Peyer's patch (tissue), 4 donors: ENCODE measurements around a stretch of chr20.

- PRO-cap = bidirectional peak, plus-strand start at chr20:40991715, minus-strand start at chr20:40991587
- RAMPAGE, long total RNA, 4 experiments = no peak in any of the 4 experiments
These were observed 37.2 kb upstream of the TOP1 start for GRCh38 chr20:40991112-40992046.

- PRO-cap = no peak
- RAMPAGE, long total RNA, 4 experiments = no peak in any of the 4 experiments
These were observed 10.9 kb upstream of the TOP1 start for GRCh38 chr20:41017658-41018197.

- PRO-cap = unidirectional peak, minus-strand start at chr20:41048062
- RAMPAGE, long total RNA, 4 experiments = no peak in any of the 4 experiments
These were observed 19.3 kb downstream of the TOP1 start for GRCh38 chr20:41047770-41048509.

- PRO-cap = no peak
- RAMPAGE, long total RNA, 4 experiments = no peak in any of the 4 experiments
These were observed 21.2 kb upstream of the PLCG1 start for GRCh38 chr20:41116093-41116548.

DNA sequence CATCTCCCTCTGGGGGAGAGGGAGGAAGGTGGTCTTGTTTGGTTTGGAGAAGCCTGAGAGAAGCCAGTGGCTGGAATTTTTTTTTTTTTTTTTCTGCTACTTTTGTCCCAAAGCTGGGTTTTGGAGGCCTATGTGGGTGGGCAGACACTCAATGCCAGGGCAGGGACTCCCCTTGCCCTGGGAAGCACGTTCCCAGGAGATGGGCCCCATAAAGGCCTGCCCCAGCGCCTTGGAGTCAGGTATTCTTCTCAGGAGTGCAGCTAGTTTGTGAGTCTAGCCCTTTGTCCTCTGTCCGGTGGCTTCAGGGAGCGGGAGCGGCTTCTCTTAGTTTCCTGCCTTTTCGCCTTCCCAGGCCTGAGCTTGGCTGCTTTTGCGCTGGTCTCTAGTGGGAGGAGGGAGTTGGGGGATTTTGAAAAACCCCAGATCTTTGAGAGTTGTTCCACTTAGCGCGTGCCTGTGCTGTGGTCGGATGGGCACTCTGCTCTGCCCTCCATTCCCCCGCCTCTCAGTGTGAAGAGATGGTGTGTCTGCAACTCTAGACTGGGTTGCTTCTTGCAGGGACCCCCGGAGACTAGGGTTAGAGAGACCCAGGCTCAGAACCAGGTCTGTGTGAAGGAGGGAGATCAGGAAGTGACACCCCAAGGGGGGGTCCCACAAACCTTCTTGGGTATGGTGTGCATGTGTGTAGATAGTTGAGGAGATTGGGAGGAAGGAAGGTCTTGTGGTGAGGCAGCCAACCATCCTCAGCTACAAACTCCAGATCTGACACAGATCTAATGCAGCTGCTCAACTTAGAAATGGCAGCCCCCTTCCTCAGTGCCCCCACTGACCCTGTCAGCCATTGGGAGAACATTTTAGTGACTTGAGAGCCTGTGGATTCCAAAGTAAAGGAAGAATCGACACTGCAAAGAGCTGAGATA lies 1.3 kb downstream of the PLCG1 start:
- PRO-cap = bidirectional peak, plus-strand start at position 238 of the sequence, minus-strand start at position 256 of the sequence; bidirectional peak, plus-strand start at position 698 of the sequence, minus-strand start at position 507 of the sequence
- RAMPAGE, long total RNA, 4 experiments = no peak in any of the 4 experiments

- PRO-cap = no peak
- RAMPAGE, long total RNA, 4 experiments = start-site peak on the plus strand in 1 of 4 experiments, at chr20:41174498-41174957 at its widest, 22 reads per replicate
These were observed 37.5 kb downstream of the PLCG1 start for GRCh38 chr20:41174483-41175690.

DNA sequence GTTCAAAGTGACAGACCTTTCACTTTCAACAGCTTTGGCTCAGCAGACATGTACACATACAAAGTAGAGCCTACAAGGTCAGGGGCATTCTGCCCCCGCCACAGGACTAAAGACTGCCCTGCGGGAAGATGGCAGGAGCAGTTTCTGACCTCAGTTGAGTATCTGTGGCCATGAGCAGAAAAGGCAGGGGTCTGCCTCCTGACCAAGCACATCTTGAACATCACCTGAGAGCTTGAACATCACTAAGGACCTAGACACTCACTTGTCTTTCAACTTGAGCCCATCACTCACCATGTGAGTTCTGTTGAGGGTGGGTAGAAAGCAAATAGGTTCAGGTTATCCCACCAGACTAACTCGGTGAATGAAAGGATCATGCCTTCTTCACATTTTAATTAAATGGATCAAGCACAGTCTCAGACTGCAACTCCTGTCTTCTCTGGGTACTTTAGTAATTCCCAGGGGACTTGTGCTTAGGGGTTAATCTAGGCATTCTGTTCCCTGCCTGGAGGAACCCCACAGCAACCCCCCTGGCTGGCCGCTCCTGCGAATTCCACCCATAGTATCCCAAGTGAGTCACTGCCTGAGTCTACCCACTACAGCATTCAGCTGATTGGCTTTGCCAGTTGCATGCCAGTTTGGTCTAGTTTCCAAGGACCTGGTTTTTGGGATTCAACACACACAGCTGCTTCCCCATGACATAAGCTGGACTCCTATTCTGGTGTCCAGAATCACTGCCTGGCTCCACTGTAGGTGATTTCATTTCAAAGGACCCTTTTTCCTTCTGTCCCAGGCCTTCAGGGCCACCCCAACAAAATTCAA lies 40.1 kb downstream of the PLCG1 start:
- PRO-cap = no peak
- RAMPAGE, long total RNA, 4 experiments = no peak in any of the 4 experiments

- PRO-cap = no peak
- RAMPAGE, long total RNA, 4 experiments = no peak in any of the 4 experiments
These were observed 72.2 kb downstream of the ZHX3 start for GRCh38 chr20:41245369-41245766.

DNA sequence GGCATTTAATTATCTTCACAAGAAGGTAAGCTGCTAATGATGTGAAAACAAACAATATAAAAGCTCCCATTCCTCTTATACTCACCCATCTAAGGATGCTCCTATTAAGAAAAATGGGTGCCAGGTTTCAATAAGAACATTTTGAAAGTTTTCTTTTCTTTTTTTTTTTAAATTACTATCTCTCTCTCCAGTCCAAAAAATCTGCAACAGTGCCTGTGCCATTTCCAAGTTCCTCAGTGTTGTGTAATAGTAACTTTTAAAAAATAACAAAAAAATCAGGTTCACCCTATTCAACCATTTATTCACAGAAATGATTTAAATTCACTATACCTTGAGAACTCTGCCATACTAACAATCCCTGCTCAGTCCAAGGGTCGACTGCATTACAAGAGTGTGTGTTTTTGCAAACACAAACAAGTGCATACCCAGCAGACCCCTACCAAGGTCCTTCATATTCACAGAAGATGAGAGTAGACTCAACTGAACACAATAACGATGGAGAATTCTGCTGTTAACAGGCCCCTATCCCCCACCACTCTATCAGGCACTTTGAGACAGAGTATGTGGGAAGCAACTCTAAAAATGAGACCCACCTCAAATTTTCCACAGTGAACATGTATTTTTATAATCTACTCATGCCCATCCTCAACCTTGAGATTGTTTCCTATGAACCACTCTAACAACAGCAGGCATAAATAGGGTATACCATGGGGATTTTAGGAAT lies 60.8 kb downstream of the CHD6 start:
- PRO-cap = no peak
- RAMPAGE, long total RNA, 4 experiments = start-site peak on the minus strand in 1 of 4 experiments, centred at position 549 of the sequence, 8 reads per replicate

DNA sequence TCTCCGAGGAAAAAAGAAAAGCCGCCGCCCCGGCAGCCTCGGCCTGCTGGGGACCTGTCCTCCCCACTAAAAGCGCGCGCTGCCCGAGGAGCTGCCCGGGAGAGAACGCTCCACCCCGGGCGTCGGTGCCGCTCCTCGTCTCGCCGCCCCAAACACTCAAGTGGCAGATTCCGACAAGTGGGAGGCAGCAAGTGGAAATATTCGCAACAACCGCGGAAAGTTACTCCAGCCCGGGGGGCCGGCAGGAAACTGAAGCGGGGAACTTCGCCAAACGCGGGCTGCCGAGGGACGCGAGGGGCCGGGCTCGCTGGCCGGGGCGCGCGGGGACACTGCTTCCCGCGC lies 578 bp downstream of the PTPRT start:
- PRO-cap = no peak
- RAMPAGE, long total RNA, 4 experiments = no peak in any of the 4 experiments

- PRO-cap = no peak
- RAMPAGE, long total RNA, 4 experiments = no peak in any of the 4 experiments
These were observed 10.4 kb upstream of the TOX2 start for GRCh38 chr20:43904298-43904674.

DNA sequence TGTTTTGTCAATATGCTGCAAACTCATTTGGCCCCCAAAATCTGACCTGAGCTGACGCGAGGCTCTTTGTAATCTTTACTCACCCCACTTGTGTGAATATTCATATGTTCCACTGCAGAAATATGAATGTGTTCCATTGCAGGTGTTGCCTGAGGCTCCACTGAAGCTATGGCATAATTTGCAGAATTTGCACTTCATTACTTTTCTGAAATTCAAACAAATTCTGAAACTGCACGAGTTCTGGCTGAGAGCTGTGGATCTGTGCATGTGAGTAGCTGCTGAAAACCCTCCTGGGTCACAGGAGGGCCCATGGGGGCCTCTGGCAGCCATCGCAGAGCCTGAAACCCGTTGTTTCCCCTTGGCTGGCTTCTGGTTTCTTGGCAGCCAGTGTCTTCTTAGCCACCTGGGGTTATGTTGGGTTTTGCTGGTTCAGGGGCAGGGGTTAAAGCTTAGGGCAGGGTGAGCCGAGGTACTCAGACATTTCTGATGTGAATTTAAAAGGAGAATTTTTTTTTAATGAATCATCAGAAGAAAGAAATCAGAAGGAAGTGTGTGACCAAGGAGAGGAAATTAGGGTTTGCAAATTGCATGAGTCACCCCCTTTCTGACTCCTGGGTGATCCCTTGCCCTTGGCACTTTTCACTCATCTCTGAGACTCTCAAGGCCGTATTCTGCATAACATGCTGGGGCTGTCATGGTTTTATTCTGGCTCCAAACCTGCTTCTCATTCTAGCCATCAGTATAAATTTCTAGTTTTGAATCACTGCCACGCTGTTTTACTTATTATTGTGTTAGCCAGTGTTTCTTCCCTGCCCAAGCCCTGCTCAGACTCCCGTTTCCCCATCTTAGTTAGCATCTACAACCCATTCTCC lies 40.6 kb downstream of the TOX2 start:
- PRO-cap = no peak
- RAMPAGE, long total RNA, 4 experiments = no peak in any of the 4 experiments

- PRO-cap = no peak
- RAMPAGE, long total RNA, 4 experiments = no peak in any of the 4 experiments
These were observed 117.3 kb downstream of the JPH2 start for GRCh38 chr20:44069737-44070090.

- PRO-cap = no peak
- RAMPAGE, long total RNA, 4 experiments = no peak in any of the 4 experiments
These were observed 111.8 kb downstream of the JPH2 start for GRCh38 chr20:44075214-44075556.

- PRO-cap = no peak
- RAMPAGE, long total RNA, 4 experiments = no peak in any of the 4 experiments
These were observed 1.5 kb downstream of the FITM2 start for GRCh38 chr20:44309406-44310047.

DNA sequence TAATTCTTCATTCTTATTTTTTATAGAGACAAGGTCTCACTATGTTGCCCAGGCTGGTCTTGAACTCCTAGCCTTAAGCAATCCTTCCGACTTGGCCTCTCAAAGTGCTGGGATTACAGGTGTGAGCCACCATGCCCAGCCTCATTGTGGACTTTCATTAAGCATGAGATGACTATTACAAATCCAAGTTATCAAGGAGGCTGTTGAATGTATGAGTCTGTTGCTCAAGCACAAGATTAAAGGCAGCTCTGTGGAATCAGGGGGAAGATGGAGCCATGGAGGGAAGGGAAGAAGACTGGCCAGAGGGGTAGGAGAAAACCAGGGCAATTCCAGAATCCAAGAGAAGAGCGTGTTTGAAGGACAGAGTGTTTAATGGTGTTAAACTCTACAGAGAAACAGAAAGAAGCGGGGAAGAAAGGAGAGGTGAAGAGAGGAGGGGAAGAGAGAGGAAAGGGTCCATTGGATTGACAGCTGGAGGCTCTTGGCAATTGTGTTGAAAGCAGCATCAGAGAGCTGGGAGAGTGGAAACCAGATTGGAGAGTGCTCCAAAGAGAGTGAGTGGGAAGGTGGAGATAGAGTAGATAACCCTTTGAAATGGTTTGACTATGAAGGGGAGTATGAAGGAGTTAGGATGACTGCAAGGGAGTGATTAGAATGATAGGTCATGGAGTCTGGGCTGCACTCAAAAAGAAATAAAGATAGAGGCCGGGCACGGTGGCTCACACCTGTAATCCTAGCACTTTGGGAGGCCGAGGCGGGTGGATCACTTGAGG lies 49.7 kb upstream of the TTPAL start:
- PRO-cap = no peak
- RAMPAGE, long total RNA, 4 experiments = start-site peak on the plus strand in 2 of 4 experiments, centred at positions 229 to 411 of the sequence, 7 to 18 reads per replicate

GRCh38 chr20:44442768-44443195 lies 32.9 kb upstream of the TTPAL start:
- PRO-cap = bidirectional peak, plus-strand start at chr20:44442945, minus-strand start at chr20:44442658
- RAMPAGE, long total RNA, 4 experiments = no peak in any of the 4 experiments

- PRO-cap = no peak
- RAMPAGE, long total RNA, 4 experiments = no peak in any of the 4 experiments
These were observed 4.4 kb downstream of the TTPAL start for GRCh38 chr20:44479690-44480810.

GRCh38 chr20:44596894-44597436 lies 14.6 kb downstream of the PKIG start:
- PRO-cap = no peak
- RAMPAGE, long total RNA, 4 experiments = no peak in any of the 4 experiments

DNA sequence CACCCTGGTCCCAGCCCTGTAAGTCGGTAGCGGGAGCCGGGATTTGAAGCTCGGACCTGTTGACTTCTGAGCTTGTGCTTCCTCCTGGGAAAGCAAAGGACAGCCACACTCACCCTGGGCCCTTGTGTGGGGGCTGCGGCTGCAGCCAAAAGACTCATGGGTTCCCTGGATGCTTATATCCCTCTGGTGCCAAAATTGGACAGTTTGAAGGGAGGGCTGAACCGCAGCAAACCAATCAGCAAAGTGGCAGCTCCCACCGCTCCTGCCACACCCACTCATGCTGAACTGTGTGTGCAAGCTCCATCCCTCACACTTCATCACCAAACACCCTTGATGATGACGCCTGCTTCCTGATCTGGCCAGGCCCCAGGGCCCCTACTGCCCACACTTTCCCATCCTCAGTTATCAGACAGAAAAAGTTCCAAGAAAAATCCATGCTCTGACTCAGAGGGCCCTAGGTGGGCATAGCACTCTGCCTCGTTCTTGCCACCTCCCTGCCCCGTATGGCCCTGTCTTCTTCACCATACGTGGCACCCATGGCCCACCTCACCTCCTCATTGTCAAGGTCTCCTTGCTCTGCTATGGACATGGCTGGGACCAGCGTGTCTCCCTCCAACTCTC lies 3.8 kb upstream of the CCN5 start:
- PRO-cap = no peak
- RAMPAGE, long total RNA, 4 experiments = no peak in any of the 4 experiments